ENCODE results near the gene ST6GAL2.

GRCh38 chr2:104856264-104857302 is 2.7 kb downstream of the POU3F3 start:
- PRO-cap: no peak
- RAMPAGE, long total RNA: no peak

DNA sequence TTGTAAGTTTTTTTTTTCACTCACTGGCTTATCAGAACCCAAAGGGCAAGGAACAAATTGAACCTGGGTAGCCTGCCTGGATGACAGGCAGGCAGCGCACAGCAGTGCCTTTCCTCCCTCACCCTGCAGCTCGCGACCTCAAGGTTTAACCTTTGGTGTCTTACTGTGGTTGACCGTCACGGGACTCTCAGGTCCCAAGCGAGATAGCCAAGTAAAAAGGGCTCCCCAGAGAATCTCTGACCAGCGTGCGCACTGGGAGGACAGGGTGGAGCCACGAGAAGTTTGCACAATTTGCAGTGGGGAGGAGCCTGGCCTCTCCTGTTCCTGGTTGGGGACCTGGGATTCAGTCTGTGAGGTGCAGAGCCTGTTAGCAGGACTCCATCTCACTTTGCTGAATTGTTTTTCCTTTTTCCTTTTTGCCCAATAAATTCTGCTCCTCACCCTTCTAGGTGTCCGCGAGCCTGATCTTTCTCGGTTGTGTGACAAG is 36.0 kb downstream of the POU3F3 start:
- PRO-cap: no peak
- RAMPAGE, long total RNA: no peak

GRCh38 chr2:105328264-105329239 is 983 bp downstream of the TGFBRAP1 start:
- PRO-cap: no peak
- RAMPAGE, long total RNA: no peak

DNA sequence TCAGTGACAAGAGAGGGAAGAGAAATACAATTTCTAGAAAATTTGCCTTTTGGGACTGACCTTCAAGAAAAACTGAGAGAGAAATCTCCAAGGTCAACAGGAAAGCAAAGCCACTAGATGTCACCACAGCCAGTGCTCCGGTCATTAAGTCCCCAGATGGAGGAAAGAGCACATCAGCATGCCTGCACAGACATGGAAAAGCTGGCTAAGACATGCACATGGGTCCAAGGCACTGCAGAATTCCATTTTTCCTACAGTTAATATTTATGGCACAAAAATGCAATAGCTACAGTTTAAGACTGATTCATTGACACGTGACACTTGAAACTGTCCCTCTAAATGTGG is 20.9 kb downstream of the FHL2 start:
- PRO-cap: no peak
- RAMPAGE, long total RNA: no peak

DNA sequence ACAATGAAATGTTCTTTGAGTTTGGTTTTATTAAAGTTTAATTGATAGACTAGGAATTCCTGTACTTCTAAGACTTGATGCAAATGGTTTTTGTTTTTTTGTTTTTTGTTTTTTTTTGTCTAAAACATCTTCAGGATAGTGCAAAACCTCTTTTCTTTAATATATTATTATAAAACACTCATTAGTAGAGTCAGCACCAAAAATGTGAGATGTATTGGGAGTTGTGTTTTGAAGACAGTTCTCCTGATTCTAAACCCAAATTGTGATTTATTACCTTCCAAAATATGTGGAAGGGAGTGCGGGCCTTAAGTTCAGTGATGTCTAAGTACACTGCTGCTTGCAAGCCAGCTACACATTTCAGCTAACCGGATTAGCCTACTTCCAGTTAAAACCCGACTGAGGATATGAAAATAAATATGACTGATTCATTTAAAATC is 1.1 kb downstream of the FHL2 start:
- PRO-cap: no peak
- RAMPAGE, long total RNA: no peak

- PRO-cap: no peak
- RAMPAGE, long total RNA: no peak
These were observed 595 bp downstream of the FHL2 start for GRCh38 chr2:105398218-105398694.

GRCh38 chr2:105418482-105419005 is 19.7 kb upstream of the FHL2 start:
- PRO-cap: no peak
- RAMPAGE, long total RNA: no peak

DNA sequence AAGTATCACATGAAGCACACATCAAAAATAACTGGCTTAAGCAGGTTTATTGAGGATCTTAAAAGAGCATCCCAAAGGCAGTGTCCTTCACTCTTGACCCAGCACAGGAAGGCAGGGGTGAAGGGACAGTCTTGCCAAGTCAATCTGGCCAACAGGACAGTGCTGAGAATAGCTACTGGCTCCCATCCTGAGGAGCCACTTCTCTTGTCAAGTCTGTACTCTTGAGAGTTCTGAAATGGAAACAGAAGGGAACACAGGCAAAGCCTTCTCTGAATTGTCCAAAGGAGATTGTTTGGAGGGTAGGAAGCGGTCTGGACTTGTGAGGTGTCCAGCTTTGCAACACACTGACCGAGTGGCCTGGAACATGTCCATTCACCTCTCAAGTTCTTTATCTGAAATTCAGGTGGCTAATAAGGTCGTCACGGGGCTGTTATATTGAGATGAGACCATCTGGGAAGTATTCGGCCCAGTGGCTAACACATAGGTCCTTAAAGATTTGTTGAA is 99.5 kb upstream of the FHL2 start:
- PRO-cap: no peak
- RAMPAGE, long total RNA: no peak

- PRO-cap: no peak
- RAMPAGE, long total RNA: no peak
These were observed 116.5 kb upstream of the FHL2 start for GRCh38 chr2:105515320-105515720.

- PRO-cap: no peak
- RAMPAGE, long total RNA: no peak
These were observed 6.0 kb upstream of the NCK2 start for GRCh38 chr2:105738586-105739171.

- PRO-cap: no peak
- RAMPAGE, long total RNA: no peak
These were observed 5.3 kb upstream of the NCK2 start for GRCh38 chr2:105739258-105739990.

- PRO-cap: no peak
- RAMPAGE, long total RNA: no peak
These were observed 34.7 kb downstream of the NCK2 start for GRCh38 chr2:105779298-105779892.

- PRO-cap: no peak
- RAMPAGE, long total RNA: no peak
These were observed 99.3 kb downstream of the NCK2 start for GRCh38 chr2:105843894-105844556.

DNA sequence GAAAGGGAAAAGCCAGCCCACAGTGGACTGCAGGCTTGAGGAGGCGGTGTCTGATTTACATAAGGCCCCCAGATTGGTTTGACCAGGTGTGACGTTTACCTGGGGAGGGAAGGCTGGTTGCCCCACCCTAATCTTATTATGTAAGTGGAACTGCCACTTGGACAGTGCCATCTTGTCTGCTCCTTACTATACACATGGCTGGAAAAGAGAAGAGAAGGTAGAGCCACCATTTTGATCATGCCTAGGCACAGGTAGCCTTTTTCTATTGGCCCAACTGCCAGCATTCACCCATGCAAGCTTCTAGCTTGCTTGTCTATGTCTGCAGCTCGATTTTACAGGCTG is 131.5 kb upstream of the ECRG4 start:
- PRO-cap: no peak
- RAMPAGE, long total RNA: no peak

DNA sequence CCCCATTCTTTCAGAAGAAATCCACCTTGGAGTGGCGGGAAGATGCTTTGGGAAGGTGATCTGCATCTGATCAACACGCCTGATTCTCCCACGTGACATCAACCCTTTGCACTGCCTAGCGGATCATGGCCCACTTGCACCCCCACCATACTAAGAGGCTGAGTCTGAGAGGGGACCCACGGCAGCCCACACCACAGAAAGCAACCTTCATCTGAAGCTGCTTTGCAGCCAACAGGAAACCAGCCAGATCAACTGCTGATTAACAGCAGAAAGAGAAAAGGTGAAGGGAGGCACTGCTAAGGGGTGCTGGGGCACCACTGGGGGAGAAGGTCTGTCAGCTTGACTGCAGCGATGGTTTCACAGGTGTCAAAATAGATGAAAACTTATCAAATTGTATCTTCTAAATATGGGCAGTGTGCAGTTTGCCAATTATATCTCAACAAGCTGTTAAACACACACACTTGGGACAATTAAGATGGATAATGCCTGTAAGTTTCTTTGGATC is 29.1 kb downstream of the ECRG4 start:
- PRO-cap: no peak
- RAMPAGE, long total RNA: no peak

GRCh38 chr2:106885005-106885765 is 782 bp downstream of the ST6GAL2 start:
- PRO-cap: no peak
- RAMPAGE, long total RNA: no peak

DNA sequence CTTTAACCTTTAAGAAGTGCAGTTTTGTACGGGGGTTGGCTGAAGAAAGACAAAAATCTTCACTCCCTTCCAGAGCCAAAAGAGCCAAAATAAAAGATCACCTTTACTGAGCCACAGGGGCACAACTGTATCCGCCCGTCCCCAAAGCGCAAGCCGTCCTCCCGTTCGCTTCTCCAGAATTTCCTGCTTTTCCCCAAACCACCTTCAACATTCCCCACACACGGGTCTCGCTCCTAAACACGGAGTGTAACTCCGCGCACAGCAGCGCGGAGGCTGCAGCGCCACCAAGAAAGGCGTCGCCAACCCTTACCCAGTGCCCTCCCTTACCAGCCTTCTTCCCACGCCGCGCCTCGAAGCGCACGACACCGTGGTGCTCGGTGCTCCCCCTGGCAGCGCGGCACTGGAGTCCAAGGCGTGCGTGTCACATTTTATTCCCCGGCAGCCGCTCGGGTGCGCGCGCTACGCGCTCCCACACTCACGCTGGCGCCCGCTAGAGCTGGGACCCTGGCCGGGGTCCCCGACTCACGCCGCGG is at the start of gene ST6GAL2:
ST6GAL2 (minus strand) TSS at position 402 of the 533 bp plus-strand sequence.
- PRO-cap: no peak
- RAMPAGE, long total RNA: no peak

DNA sequence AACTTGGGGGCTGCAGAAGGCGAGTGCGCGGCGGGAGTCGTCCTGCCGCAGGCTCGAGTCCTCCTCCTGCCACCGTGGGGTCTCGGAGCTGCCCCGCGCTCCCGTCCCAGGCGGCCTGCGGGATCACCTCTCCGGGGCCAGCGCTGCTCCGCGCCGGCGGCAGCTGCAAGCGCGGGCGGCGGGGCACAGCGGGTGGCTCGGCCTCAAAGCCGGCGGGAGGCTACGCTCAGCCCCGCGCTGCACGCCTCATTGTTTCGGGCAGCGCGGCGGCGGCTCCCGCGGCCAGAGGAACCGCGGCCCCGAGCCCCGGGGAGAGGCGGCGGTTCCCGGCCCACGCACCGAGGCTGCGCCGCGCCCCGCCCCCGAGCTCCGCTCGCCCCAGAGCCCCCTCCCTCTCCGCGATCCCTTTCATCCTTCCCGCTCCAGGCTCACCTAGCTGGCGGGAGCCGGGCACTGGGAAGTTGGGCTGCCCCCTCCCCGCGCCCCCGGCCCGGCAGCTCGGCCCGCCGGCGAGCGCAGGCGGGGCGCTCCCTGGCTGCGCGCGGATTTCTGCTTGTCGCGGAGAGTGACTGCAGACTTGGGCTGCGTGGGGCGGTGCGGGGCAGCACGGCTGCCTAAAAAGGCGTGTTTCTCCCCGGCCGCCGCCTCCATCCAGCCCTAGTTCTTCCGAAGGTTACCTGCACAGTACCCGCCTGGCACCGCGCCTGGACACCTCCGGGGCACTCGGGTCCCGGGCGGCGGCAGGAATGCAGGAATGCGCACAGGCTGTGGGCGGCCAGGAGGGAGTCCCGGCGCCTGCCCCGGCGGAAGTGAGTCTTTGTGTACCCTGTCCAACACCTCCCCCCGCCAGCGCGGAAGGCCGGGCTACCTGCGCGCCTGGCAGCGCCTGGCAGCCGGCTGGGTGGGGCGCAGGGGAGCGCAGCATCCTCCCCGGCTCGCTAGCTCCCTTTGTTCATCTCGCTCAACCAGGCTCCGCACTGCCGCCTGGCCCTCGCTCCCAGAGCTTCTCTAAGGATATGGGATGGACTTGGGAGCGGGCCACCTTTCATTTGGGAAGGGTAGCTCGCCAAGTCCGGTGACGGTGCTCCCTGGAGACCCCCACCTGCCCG is 686 bp upstream of the ST6GAL2 start:
- PRO-cap: no peak
- RAMPAGE, long total RNA: no peak

DNA sequence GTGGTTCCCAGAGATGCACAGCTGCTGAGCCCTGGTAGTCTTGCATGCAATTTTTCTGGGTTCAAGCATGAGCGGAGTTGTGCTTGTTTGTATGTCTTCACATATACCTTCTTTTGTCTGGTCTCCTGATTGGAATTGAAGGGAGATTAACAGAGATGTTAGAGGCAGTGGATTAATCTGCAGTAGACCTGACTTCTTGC is 251.9 kb upstream of the ST6GAL2 start:
- PRO-cap: no peak
- RAMPAGE, long total RNA: no peak

GRCh38 chr2:107544724-107545287 is 281.9 kb upstream of the RGPD4 start:
- PRO-cap: no peak
- RAMPAGE, long total RNA: no peak